Esophagus muscularis mucosa (tissue), 4 donors: ENCODE results near the genes KCNK16, UNC5CL, OARD1 and TREM2.

DNA sequence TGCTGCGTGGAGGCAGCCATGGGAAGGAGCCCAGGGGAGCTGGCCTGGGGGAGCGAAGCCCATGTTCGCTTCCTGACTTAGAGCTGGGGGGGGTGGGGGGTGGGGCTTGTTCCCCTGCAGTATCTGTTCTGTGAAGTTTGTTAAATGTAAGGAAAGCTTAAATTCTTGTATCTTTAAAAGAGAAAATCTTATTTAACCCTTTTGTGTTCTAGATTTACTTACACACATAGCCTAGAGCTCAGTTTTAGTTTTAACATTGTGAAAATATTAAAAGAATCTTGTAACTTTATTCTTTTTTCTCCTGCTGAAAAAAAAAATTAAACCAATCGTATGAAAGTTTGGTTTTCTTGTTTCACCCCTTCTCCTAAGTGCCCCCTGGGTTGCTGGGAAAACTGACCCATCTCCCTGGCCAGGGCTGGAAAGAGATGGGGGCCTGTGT lies 334.8 kb downstream of the ZFAND3 start:
- PRO-cap: no peak
- RAMPAGE, long total RNA, 4 experiments: no peak in any of the 4 experiments

DNA sequence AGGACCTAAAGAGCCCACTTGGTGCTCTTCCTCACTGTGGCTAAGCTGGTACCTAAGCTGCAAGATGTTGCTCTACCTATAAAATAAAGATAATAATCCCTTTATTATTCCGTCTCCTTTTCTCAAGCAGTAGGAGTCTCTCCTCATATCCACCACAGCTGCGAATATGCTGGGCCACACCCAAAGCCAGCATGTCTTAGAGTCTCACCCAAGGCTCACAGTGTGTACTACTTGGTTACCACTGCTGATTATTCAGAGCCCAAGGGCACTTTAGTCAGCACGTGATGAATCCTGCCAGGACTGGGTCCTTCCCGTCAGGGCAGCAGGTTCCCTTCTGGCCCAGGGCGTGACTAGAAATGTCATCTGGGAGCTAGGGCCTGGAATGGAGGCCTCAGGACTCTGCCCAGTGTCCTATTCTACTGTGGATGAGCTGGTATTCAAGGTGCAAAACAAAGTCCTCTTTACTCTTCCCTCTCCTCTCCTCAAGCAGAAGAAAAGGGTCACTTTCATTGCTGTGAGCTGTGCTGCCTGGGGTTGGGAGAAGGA lies 320.4 kb downstream of the BTBD9 start:
- PRO-cap: no peak
- RAMPAGE, long total RNA, 4 experiments: no peak in any of the 4 experiments

DNA sequence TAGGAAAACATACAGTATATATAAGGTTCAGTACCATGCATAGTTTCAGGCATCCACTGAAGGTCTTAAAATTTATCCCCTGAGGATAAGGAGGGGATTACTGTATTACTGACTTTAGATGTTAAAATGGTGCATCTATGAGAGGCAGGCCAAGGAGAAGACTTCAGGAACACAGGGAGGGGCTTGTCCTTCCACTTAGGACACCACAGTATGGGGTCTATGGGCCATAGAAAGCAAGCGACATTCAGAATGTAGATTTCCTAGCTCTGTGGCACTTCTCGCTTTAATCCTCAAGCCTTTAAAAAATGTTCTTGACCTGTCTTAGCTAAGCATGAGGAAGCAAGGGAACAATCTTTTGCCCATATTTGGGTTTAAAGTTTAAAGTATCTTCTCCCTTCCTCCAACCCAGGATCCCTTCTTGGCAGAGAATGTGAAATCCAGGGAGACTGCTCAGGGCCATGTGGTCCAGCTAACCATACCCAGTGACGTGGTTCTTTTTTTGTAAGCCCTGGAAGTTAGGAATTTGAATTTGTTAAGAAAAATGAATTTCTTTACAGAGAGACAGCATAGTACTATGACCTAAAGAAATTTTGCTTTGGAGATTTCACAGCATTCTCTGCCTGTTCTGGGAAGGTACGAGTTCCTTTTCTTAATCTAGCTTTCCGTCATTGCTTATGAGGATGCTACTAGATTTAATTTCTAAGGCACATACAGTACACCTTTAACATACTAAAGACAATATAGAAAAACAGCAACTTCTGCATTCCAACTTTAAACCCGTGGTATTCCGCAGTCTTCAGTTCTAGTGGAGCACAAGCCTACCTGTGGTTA lies 289.9 kb downstream of the BTBD9 start:
- PRO-cap: no peak
- RAMPAGE, long total RNA, 4 experiments: no peak in any of the 4 experiments

DNA sequence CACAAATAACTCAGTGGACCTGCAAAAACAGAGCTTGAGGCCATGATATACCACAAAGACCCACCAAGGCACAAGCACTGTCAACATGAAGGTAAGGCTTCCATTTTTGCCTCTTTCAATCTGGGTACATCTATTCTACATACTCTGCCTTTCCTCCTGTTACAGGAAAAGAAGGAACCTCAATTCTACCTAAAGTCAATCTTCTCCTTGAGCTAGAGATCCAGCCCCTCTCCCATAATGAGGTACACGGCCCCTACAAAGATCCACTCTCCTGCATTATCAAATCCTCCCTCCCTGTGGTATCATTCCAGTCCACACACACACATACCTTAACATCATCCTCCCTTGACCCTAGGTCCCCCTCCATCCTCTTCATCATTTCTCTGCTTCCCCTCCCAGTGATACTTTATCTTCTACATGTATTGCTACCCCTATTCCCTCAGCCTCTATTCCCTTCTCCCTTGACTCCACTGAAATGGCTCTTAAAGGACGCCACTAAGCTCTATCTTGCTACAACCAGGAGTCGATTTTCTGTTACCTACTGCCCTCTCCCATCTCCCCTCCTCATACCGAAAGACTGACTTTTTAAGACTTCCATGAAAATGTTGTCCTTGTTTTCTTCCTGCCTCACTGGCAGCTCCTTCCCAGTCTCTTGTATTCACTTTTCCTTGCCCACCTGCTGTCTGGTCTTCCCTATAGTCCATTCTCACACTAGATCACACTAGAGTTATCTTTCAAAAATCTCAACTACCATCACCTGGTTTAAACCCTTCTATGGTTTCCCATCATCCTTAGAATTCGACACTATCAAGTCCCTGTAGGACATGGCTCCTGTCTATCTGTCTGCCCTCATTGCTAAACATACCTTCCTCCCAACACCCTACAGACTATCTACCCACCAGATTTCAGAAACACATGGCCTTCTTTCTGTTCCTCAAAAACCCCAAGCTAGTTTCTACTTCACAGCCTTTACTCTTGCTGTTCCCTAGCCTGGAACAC lies 156.7 kb downstream of the BTBD9 start:
- PRO-cap: no peak
- RAMPAGE, long total RNA, 4 experiments: no peak in any of the 4 experiments

GRCh38 chr6:38521963-38523039 lies 117.4 kb downstream of the BTBD9 start:
- PRO-cap: no peak
- RAMPAGE, long total RNA, 4 experiments: no peak in any of the 4 experiments

GRCh38 chr6:39115358-39115796 lies 391 bp upstream of the SAYSD1 start:
- PRO-cap: no peak
- RAMPAGE, long total RNA, 4 experiments: no peak in any of the 4 experiments

DNA sequence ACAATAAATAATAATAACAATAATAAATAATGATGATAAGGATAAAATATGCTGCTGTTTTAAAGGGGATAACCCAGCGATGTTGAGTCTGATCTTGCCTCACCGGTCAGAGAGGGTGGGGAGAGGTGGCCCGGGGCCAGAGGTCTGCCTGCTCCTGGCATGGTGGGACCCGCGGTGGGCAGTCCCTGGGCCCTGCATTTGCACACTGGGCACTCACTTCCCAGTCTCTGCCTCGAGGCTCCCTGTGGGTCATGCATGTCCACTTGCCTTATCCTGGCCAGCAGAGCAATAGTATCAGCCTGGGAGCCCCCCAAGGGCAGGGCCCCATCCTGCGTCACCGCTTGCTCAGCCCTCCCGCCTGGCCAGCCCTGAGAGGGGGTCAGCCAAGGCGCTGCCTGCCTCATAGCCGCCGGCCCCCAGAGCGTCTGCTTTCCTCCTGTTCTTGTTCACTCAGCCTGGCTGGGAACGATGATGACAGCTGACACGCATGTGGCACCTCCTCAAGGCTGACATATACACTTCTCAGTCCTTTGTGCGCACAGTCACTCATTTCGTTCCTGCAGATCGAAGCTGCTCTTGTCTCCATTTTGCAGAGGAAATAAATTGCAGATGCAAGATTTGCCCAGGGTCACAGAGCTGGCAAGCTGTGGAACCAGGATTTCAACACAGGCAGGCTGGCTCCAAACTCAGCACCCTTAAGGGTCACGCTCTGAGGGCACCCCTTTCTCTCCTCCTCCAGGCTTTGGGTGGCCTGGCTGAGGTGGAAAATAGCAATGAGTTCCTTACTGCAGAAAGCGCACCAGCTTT lies 17.4 kb downstream of the KCNK17 start:
- PRO-cap: unidirectional peak, minus-strand start at position 229 of the sequence
- RAMPAGE, long total RNA, 4 experiments: no peak in any of the 4 experiments

DNA sequence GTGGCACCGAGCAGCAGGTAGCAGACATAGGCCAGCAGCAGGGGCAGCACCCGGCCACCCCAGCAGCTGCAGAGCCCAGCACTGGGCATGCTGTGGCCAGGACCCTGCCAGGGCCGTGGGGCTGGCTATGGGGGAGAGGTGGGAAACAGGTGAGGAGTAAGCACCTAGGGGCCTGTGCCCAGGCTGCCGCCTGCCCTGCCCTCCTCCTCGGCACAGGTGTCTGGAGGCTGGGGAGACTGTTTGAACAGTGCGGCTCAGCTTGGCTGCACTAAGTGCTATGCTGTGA lies at the start of gene KCNK16:
TSS of gene KCNK16 (minus strand) at position 251 of the 286 bp plus-strand sequence.
- PRO-cap: no peak
- RAMPAGE, long total RNA, 4 experiments: no peak in any of the 4 experiments

GRCh38 chr6:39803885-39804390 lies 11.8 kb downstream of the DAAM2 start:
- PRO-cap: unidirectional peak, minus-strand start at chr6:39804143
- RAMPAGE, long total RNA, 4 experiments: no peak in any of the 4 experiments

DNA sequence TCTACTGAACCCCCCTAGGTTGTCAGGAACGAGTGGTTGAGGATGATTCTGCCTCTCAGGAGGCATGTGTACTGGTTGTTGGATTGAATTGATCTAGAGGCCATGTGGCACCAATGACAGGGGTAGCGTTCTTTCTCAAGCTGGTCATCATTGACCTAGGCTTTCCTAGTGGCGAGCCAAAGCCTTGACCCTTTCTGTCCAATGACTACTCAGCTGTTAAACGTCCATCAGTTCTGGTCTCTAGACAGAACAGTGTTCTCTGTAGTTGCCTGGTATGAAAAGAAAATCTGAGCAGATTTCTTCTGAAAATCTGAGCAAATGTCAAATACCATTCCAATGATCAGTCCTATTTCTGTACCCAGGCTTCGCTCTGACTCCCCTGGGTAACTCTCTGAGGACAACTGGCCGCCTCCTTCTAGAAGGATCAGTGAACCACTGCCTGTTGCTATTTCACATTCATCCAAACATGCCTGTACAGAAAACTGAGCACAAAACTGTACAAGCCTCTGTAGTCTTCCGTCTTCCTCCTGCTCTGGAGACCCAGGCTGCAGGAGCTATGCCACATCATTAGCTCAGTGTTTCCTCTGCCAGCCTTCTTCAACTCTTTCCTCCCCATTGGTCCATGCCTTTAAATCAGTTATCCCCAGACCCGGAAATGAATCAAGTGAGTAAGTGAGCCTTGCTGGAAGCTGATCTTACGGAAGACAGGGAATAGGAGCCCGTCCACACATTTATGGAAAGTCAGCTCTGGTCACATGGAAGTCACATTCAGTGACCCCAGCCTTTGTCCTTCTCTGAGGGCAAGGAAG lies 63.2 kb downstream of the DAAM2 start:
- PRO-cap: bidirectional peak, plus-strand start at position 564 of the sequence, minus-strand start at position 534 of the sequence
- RAMPAGE, long total RNA, 4 experiments: no peak in any of the 4 experiments

- PRO-cap: no peak
- RAMPAGE, long total RNA, 4 experiments: no peak in any of the 4 experiments
Measured at GRCh38 chr6:39878054-39878468, 56.2 kb downstream of the MOCS1 start.

- PRO-cap: no peak
- RAMPAGE, long total RNA, 4 experiments: no peak in any of the 4 experiments
Measured at GRCh38 chr6:39888434-39888944, 45.8 kb downstream of the MOCS1 start.

DNA sequence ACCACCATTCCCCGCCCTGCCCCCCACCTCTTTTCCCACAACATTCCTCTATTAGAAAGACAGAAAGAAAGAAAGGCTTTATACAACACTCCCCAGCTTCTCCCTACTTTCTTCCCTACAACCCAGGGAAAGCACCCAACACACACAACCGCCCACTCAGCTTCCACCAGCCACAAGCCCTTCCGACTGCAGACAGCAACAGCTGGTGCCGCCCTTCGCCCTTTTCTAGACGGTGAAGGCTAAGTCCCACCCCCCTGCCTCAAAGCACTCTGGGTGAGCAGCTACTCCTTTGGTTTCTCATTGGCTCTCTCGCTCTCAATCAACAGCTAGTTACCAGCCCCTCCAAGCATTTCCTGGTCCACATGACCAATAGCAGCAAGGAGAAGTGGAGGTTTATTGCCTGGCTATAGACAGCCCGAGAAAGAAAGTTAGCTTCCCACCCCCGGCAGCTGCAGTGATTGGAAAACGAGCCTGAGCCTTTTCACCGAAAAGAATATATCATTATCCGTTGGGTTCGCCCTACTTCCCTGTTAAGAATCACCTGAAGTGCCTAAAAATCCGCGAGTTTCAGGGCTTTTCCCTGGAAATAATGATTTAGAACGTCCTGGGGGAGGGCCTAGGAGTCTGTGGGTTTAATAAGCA lies 230.2 kb upstream of the MOCS1 start:
- PRO-cap: unidirectional peak, minus-strand start at position 197 of the sequence
- RAMPAGE, long total RNA, 4 experiments: no peak in any of the 4 experiments

DNA sequence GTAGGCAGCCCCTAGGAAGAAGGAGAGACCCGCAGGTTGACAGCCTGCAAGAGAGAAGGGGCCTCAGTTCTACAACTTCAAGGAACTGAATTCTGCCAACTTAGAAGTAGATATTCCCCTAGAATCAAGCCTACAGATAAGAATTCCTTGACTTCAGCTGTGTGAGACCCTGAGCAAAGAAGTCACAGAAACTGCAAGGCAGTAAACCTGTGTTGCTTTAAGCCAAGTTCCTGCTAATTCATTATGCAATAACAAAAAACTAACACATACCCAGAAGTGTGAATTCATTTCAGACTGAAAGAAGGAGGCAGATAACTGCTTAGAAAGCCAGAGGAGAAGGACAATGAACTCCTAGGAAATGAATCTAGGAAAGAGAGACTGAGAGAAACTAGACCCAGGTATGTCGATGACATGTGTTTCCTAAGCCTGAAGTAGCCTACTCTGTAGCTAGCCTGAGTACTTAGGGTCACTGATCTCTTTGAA lies 131.1 kb downstream of the LRFN2 start:
- PRO-cap: no peak
- RAMPAGE, long total RNA, 4 experiments: no peak in any of the 4 experiments

DNA sequence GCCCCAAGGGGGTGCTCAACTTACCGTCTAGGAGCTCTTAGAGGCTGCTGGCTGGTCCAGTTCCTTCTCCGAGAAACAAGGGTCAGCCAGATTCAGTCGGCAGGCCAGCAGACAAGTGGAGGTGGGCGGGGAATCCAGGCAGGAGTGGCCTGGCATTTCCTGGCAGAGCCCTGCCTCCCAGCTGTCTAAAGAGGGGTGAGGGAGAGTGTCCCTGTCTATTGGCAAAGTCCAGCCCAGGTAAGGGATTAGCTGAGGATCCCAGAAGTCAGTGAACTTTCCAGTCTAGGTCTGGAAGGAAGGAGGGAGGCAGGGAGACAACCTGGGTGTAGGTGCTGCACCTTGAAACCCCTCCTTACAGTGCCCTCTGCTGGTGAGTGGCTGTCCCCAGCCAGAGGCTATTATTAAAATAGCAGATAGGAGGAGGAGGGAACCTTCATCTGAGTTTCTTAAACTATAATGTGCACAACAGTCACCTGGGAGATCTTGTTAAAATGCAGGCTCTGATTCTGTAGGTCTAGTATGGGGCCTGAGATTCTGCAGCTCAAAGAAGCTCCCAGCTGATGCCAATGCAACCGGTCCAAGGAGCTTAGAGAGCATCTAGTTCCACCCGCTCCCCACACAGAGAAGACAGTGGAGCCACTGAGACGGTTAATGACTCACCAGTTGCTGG lies at the start of gene UNC5CL:
TSS of gene UNC5CL (minus strand) at position 84 of the 670 bp plus-strand sequence.
- PRO-cap: no peak
- RAMPAGE, long total RNA, 4 experiments: no peak in any of the 4 experiments

GRCh38 chr6:41040265-41041156 lies 1.5 kb upstream of the UNC5CL start:
- PRO-cap: no peak
- RAMPAGE, long total RNA, 4 experiments: no peak in any of the 4 experiments

GRCh38 chr6:41072181-41072707 lies at the start of gene OARD1:
Gene OARD1, minus strand, starts transcription at chr6:41072356.
- PRO-cap: bidirectional peak, plus-strand start at chr6:41072606, minus-strand start at chr6:41072351
- RAMPAGE, long total RNA, 4 experiments: start-site peak on the minus strand in 3 of 4 experiments, at chr6:41072328-41072577 at its widest, 93 to 446 reads per replicate

DNA sequence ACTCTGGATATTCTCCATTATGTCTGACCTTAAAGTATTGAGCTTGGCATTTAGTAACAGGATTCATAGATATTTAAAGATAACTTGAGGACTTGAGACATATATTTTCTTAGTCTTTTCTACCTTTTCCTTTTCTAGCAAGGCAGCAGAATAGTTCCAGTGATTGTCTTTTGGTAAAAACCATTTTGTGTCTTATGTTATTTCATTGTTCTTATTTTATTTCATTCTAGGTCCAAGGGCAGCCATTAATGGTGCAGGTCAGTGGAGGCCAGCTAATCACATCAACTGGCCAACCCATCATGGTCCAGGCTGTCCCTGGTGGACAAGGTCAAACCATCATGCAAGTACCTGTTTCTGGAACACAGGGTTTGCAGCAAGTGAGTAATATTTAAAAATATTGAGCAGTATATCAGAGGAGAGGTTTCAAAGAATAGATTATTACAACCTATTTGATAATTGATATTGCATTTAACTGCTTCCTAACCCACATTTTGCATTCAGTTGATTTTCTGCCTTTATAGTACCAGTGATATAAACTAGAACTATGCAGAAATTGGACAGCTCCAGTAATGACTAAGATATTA lies 11.1 kb downstream of the NFYA start:
- PRO-cap: no peak
- RAMPAGE, long total RNA, 4 experiments: no peak in any of the 4 experiments

- PRO-cap: no peak
- RAMPAGE, long total RNA, 4 experiments: no peak in any of the 4 experiments
Measured at GRCh38 chr6:41100510-41101489, 28.0 kb downstream of the NFYA start.

- PRO-cap: no peak
- RAMPAGE, long total RNA, 4 experiments: no peak in any of the 4 experiments
Measured at GRCh38 chr6:41162833-41163437, at the start of gene TREM2. Gene TREM2, minus strand, starts transcription at chr6:41163116.